Astrocyte (in vitro differentiated cells and primary cell): ENCODE measurements around a stretch of chr13.

DNA sequence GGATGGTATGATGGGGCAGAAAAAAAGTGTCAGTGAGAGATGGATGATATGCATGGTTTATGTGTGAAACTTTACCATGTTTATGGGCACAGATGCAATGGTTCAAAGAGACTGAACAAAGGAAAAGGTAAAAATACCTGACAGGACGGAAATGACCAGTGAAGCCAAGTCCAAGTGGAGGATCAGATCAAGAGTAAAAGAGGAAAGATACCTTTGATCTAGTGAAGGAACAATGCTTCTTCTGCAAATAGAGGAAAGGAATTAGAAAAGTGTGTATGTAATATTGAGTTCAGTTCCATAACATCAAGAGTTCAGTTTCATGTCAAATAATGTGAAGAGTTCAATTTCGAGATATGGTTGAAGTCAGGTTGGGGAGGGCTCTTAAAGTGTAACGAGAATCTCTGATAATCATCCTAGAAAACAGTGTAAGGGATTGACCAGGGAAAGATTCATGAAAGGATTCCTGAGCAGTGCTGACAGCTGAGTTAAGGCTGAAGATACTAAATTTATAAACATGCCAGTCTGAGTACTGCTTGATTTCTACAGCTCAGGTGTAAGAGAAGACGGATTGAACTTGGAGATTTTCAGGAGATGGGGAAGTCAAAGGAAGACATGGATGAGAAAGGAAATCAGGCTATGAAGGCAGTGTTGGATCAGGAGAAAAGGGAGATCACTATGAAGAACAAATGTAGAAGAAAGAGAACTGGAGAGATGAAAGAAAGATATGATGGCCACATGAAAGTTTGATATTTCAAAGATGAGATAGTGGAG is 112.6 kb upstream of the MLNR start:
- PRO-cap: no peak
- RRBS, 2 experiments: no CpG with 5 or more reads among the region's 4 CpGs

DNA sequence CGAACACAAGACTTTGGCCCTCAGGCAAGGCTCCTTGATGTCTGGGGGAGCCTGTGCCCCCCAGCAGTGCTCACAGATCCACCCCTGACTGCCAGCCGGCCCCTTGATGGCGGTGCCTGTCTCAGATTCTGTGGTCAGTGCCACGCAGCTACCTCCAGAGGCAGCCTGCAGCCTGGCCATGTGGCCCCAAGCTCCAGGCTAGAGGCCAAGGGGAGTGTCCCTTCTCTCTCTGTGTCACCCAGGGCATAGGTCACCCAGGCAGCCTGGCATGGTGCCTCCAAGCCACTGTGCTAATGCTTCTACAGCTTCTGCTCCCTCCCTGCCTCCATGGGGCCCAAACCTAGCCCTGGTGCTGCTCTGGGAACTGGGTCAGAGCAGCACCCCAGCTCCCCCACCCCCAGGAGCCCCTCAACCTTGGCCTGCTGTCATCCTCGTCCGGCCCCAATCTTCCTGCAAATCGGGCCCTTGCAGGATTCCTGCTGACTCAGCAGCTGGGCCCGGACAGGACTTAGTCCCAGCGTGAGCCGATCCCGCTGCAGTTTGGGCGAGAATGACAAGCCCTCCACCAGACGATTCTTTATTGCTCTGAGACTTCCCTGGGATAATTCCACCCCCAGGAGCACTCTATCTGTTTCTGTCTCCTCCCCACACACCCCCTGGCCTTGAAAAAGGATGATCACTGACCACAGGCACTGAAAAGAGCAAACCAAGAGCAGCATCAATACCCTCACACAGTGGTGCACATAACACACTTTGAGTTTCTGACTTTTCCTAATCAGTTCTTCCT is 2.7 kb upstream of the ARL11 start:
- PRO-cap: no peak
- RRBS, 2 experiments: no CpG with 5 or more reads among the region's 13 CpGs

- PRO-cap: no peak
- RRBS, 2 experiments: no CpG with 5 or more reads among the region's 2 CpGs
These were observed 6.2 kb upstream of the EBPL start for GRCh38 chr13:49697541-49697771.

DNA sequence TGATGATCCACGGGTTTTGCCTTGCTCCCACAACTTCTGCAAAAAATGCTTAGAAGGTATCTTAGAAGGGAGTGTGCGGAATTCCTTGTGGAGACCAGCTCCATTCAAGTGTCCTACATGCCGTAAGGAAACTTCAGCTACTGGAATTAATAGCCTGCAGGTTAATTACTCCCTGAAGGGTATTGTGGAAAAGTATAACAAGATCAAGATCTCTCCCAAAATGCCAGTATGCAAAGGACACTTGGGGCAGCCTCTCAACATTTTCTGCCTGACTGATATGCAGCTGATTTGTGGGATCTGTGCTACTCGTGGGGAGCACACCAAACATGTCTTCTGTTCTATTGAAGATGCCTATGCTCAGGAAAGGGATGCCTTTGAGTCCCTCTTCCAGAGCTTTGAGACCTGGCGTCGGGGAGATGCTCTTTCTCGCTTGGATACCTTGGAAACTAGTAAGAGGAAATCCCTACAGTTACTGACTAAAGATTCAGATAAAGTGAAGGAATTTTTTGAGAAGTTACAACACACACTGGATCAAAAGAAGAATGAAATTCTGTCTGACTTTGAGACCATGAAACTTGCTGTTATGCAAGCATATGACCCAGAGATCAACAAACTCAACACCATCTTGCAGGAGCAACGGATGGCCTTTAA is 3.1 kb upstream of the KCNRG start:
- PRO-cap: no peak
- RRBS, 2 experiments: no CpG with 5 or more reads among the region's 8 CpGs

DNA sequence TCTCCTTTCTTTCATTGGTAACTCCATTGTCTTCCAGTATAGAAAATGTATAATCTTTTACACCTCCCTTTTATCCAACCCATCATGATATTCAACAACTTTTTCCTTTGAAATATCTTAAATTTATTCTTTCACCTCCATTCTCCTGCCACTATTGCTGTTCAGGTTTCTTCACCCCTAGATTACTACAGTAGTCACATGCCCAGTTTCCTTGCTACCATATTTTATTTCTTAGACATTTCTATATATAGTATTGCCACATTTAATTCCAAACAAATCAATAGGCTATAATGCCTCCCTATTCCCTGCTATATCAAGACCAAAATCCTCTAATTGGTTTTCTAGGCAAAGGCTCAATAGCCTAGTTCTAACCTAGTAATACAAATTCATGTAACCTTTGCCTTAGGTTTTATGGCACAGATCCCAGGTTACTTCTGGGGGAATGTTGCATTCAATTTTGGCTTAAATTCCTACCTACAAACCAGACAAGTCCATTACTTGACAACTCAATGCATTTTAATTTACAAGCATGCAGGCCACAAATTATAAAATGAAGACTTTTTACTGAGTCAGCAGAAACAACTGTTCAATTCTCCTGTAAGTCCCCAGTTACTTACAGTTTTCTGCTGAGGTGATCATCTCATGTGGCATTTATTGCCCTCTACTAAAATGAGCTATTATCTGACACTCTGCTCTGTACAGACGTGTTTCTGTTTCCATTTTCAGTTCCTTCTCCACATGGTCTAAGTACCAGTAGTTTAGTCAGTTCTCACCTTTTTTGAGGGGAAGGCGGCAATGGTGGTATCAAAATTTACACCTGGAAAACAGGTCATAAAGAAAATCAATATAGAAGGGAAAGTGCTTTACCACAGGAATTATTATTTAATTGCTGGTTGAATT is 11.6 kb downstream of the KCNRG start:
- PRO-cap: no peak
- RRBS, 2 experiments: no CpG with 5 or more reads among the region's 2 CpGs

GRCh38 chr13:50042893-50043855 is 27.9 kb downstream of the KCNRG start:
- PRO-cap: no peak
- RRBS, 2 experiments: no CpG with 5 or more reads among the region's 2 CpGs

GRCh38 chr13:50126604-50126868 is 111.3 kb downstream of the KCNRG start:
- PRO-cap: no peak
- RRBS, 2 experiments: no CpG with 5 or more reads among the region's 14 CpGs

DNA sequence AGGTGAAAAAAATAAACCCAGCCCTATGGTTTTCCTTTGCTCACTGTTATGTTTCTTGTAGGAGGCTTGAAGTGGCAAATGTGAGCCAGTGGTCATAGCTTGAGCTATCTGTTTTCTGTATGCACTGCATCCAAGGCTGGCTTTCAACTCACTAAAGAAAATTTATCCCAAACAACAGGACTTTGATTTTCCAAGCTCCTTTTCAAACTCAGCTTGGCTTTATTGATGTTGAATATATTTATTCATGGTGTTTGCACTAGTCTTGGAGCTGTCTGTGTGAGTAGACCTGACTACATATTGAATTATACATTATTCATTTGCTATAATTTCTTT is 240.6 kb downstream of the KCNRG start:
- PRO-cap: no peak

DNA sequence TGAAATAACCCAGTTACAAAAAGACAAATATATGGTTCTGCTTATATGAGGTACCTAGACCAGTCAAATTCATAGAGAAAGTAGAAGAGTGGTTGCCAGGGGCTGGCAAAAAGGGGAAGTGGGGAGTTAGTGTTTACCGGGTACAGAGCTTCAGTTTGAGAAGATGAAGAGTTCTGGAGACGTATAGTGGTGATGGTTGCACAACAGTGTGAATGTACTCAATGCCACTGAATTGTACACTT is 355.1 kb downstream of the KCNRG start:
- PRO-cap: no peak
- RRBS, 2 experiments: no CpG with 5 or more reads among the region's 2 CpGs

GRCh38 chr13:50635231-50636074 is 208.0 kb downstream of the DLEU7 start:
- PRO-cap: no peak
- RRBS, 2 experiments: no CpG with 5 or more reads among the region's 6 CpGs

GRCh38 chr13:50677762-50678334 is 165.6 kb downstream of the DLEU7 start:
- PRO-cap: no peak
- RRBS, 2 experiments: no CpG with 5 or more reads among the region's 8 CpGs

GRCh38 chr13:50685498-50685948 is 158.0 kb downstream of the DLEU7 start:
- PRO-cap: no peak
- RRBS, 2 experiments: no CpG with 5 or more reads among the region's 4 CpGs

GRCh38 chr13:50911830-50912590 is 2.4 kb downstream of the RNASEH2B start:
- PRO-cap: no peak
- RRBS, 2 experiments: no CpG with 5 or more reads among the region's 6 CpGs

- PRO-cap: no peak
- RRBS, 2 experiments: no CpG with 5 or more reads among the region's 27 CpGs
These were observed 81.0 kb downstream of the RNASEH2B start for GRCh38 chr13:50990300-50991338.

DNA sequence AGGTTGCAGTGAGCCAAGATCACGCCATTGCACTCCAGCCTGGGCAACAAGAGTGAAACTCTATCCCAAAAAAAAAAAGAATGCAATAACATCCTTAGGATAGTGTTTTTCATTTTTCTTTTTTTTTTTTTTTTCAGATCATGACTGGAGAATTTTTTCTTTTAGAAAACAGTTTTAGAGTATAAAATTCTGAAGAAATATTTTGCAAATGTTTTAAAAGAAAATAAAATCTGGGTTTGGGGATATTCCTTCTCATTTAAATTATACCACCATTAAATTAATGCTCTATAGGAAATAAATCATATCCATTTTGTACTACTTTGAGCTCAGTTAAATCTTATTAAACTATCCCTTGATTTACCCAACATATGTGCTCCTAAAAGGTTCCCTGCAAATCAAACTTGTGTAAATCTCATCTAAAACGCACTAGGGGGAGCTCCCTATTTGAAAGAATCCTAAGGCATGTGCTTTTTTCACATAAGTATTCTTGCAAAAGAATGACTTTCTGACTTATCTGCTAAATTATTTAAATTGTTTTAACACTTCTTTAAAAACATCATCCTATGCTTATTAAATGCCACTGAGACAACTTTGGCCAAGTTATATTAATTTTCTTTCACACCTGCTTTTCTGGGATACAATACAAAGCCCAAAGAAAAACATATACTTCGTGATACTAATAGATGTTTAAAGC is 8.0 kb downstream of the INTS6 start:
- PRO-cap: no peak
- RRBS, 2 experiments: no CpG with 5 or more reads among the region's 3 CpGs

DNA sequence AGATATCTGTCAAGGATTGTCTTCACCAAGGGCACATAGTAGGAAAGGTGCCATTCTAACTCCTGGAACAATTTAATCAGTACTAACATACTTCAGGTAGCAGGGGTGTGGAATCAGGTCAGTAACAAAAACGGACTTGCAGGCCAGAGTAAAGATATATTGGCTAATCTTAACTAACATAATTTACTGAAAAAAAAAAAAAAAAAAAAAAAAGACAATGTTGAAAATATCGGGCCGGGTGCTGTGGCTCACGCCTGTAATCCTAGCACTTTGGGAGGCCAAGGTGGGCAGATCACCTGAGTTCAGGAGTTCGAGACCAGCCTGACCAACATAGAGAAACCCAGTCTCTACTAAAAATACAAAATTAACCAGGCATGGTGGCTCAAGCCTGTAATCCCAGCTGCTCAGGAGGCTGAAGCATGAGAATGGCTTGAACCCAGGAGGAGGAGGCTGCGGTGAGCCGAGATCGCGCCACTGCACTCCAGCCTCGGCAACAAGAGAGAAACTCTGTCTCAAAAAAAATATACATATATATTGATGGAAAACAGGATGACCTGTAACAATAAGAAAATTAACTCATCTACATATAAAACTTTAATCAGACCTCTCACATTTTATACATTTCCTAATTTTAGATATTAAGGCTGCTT is 5.2 kb downstream of the INTS6 start:
- PRO-cap: no peak
- RRBS, 2 experiments: no CpG with 5 or more reads among the region's 10 CpGs

DNA sequence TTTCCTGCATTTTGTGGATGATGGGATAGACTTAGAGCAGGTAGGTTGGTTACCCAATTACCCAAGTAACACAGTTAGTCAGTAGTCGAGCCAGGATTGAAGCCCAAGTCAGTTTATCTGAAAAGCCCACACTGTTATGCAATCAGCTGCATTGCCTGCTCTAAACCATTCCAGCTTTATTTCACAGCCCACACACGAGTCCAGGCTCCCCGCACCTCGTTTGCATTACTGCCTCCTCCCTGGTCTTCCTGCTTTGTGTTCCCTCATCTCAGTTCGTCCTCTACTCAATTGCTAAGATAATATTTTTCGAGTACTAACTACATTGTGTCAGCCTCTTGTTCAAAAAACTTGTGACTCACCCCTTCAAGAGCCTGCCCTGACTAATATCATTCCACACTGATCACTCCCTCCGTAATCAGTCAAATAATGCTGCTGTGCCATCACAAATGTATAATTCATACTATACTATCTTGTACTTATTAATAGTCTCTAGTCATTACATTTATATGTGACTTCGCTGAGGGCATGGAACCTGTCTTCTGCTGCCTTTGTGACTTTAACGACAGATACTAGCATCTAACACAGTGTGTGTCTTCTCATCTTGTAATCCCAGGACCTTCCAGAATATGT is 26.3 kb upstream of the WDFY2 start:
- PRO-cap: no peak
- RRBS, 2 experiments: no CpG with 5 or more reads among the region's 9 CpGs

DNA sequence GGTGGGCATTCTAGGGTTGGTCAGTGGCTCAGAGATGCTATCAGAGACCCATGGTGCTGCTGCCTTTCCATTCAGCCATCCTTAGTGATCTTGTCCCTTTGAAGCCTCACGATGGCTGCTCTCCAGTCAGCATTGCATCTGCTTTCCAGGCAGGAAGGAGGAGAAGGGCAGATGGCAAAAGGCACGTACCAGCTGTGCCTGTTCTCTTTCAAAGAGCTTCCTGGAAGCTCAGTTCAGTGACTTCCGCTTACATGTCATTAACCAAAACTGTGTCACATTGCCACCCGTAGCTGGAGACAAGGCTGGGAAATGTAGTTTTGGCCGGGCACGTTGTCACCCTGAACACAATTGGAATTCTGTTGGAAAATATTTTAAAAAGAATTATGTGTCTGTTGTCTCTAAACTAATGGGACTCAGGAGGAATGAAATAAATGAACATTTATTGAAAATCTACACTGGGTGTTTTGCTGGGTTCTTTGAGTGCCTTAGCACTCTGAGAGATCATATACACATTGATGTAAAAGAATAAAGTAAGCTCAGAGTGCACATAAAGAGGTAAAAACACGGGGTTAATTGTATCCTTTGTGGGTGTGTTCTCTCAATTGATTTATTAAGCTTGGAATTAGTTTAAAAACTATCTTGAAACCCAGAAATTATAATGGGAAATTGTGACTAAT is 30.3 kb downstream of the WDFY2 start:
- PRO-cap: no peak
- RRBS, 2 experiments: no CpG with 5 or more reads among the region's 7 CpGs

GRCh38 chr13:51785843-51786700 is 17.9 kb downstream of the DHRS12 start:
- PRO-cap: no peak
- RRBS, 2 experiments: no CpG with 5 or more reads among the region's 17 CpGs

DNA sequence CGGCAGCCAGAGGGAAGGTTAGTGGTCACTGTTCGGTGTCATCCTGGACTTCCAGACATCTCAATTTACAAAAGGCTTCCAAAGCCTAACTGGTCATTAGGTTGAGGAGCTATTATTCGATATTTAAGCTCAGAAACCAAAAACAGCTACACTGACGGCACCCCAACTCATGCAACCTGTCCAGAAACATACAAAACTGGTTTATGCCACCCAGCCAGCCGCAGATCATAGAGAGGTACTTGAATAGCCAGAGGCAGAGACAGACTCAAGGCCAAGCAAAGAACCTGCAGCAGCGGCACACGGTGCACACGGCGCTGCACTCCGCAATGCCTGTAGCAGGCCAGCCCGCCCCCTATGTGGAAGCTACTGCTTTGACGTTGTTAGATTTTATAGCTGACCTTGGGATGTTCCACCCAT is 11.8 kb upstream of the DHRS12 start:
- PRO-cap: no peak
- RRBS, 2 experiments: no CpG with 5 or more reads among the region's 12 CpGs